Rectum (tissue), 1 donor: Measurements from ENCODE around the gene NDUFC2.

GRCh38 chr11:77698374-77698807 lies 60.8 kb upstream of the CLNS1A start:
- PRO-cap = no peak

DNA sequence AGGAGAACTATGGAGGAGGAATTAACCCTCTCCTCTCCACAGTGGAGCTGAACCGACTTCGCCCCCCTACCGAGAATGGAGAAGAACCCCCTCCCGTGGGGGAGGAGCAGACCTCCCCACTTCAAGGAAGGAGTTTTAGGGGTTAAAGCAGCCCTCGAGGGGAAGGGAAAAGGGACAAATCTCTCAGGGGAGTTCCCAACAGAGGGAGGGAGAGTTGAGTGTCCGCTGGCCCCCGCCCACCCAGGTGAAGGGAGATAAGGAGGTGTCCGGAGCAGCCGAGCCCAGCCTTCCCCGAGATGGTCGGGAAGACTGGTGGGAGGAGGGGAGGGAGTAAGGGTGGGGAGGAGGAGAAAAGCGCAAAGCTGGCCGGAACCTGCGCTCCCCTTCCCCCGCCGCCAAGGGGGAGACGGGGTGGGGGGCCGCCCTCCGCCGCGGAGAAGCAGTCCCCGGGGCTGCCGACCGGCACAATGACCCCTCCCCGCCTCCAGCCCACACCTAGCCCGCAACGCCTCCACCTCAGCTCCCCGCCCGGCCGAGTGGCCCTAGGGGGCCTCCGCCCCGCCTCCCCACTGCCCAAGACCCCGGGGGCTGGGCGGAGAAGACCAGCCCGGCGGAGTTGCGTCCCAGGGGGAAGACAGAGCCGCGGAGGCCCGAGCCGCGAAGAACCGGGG lies 601 bp downstream of the RSF1 start:
- PRO-cap = bidirectional peak, plus-strand start at position 243 of the sequence, minus-strand start at position 246 of the sequence; bidirectional peak, plus-strand start at position 333 of the sequence, minus-strand start at position 302 of the sequence; bidirectional peak, plus-strand start at position 412 of the sequence, minus-strand start at position 469 of the sequence

DNA sequence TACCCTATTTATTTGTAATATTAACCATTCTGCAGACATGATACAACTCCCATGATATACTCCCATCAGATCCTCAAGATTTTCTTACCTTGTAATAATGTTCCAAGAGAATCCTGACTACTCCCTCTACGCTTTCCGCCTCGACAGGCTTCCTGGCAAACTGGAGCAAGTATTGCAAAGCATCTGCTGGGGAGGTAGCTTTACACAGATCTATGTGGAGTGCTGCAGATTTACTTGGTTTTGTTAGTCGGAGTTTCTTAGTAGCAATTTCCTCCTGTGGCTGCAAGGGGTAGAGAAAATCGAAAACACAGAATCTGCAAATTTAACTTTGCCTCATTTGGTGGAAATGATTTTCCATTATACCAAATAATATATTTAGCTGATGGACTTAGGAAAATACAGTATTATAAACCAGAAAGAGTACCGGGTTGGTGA lies 3.4 kb downstream of the INTS4 start:
- PRO-cap = no peak

DNA sequence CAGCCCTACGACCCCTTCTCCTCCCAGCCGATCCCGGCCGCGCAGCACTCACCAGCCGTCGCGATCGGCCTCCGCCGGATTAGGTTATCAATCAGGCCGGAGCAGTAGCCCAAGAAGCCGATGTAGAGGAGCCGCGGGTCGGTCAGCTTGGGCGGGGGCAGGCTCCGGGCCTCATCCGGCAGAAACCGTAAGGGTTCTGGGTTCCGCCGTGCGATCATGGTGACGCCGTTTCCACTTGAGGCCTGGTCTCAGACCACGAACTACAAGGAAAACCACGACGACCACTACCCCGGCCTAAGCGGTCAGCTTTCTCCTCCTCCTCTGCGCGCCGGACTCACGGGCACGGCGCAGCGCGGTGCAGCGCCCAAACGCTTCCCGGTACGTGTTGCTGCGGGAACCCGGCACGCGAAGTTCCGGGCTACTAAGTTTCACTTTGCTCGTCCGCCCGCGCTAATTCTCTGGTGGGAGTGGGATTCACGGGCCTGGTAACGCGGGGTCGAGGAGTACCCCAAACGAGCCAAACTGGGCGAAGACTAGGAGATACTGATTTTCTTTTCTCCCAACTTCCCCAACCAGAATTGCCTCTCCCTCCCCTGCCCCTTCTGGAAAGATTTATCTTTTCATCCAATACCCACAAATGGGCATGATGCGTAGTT lies at the start of gene NDUFC2:
TSS of gene NDUFC2 (minus strand) at position 336 of the 656 bp plus-strand sequence.
- PRO-cap = bidirectional peak, plus-strand start at position 424 of the sequence, minus-strand start at position 335 of the sequence

DNA sequence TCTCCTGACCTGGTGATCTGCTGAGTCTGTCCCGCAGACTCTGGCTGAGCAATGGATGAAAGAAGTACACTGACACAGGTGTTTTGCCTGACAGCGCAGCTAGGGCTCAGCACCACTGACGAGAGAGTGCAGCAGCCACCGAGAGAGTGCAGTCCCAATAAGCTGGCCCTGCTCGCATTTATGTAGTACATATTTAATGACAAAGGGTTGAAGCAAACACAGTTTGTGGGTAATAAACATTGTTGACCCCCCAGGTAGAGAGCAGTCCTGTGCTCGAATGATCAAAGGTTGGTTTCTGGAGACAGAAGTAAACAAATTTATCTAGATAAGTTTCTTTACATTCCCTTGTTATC lies 10.8 kb upstream of the NDUFC2 start:
- PRO-cap = unidirectional peak, minus-strand start at position 164 of the sequence

- PRO-cap = no peak
Measured at GRCh38 chr11:78158757-78159038, 19.3 kb upstream of the ALG8 start.

GRCh38 chr11:78217783-78219006 lies 29.5 kb downstream of the USP35 start:
- PRO-cap = no peak

GRCh38 chr11:78290124-78290775 lies 101.5 kb downstream of the USP35 start:
- PRO-cap = no peak

DNA sequence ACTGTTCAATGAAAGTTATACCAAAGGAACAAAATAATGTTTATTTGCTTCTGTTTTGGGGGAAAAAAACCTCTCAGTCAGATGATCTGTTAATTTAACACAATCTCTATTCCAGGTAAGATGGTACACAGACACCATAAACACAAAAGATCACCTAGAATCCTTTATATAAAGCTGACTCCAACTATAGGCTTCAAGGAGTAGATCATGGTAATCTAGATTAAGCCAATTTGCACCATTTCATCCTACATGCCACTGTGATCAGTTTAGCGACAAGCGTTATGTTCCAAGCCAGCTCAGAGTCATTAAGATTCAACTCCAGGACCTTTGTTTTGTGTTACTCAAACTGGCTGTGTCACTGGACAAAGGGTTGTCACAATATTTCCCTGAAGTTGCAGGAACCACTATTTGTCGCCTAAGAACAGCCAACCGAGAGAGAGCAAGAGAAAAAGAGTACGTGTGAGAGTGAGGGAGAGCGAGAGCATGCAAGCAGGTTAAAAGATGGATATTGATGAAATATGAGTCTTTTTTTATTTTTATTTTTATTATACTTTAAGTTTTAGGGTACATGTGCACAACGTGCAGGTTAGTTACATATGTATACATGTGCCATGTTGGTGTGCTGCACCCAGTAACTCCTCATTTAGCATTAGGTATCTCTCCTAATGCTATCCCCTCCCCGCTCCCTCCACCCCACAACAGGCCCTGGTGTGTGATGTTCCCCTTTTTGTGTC lies 104.8 kb downstream of the USP35 start:
- PRO-cap = no peak

- PRO-cap = unidirectional peak, minus-strand start at chr11:78370825
Measured at GRCh38 chr11:78370592-78371262, 46.9 kb downstream of the GAB2 start.

DNA sequence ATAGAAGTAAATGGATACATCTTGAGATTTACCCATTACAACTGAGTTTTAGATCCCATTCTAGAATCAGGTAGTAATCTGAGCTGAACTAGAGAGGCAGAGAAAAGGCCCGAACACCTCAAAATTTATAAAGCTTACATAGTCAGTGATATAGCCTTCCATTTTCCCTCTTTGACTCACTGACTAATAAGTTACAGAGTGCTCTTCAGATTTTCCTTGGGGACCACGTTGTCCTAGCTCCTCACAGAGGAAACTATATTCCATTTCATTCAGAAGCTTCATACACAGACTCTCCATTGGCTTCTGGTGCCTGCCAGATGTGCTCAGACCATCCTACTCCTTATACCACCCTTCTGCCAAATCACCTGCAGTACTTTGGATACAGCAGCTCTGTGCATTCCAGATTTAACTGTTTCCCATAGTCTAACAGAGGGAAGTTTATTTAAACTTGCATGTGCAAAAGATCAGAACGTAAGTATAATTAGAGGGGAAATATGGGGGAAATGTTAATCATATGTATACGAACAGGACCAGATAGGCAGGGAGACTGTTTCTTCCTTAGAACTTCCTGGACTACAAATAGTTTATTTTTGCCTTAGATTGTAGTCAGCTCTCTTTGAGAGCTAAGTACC lies 41.9 kb downstream of the GAB2 start:
- PRO-cap = no peak

GRCh38 chr11:78391347-78391850 lies 26.2 kb downstream of the GAB2 start:
- PRO-cap = no peak

- PRO-cap = no peak
Measured at GRCh38 chr11:78426300-78426499, 8.6 kb upstream of the GAB2 start.

- PRO-cap = no peak
Measured at GRCh38 chr11:78427562-78428441, 10.2 kb upstream of the GAB2 start.

DNA sequence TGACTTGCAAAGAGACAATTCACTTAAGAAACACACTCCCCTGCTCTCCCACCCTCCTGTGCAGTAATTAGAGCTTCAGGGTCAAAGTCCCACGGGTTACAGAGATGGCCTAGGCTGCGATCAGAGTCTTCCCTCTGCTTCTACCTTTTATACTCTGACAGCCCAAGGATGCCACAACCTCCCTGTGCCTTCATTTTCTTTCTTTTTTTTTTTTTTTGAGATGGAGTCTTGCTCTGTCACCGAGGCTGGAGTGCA lies 87.3 kb upstream of the NARS2 start:
- PRO-cap = no peak

- PRO-cap = no peak
Measured at GRCh38 chr11:78683727-78684175, 109.1 kb upstream of the NARS2 start.

GRCh38 chr11:78877522-78877721 lies 302.8 kb upstream of the NARS2 start:
- PRO-cap = no peak

- PRO-cap = unidirectional peak, minus-strand start at chr11:79439281
Measured at GRCh38 chr11:79439182-79439977, 1.4 kb downstream of the TENM4 start.

DNA sequence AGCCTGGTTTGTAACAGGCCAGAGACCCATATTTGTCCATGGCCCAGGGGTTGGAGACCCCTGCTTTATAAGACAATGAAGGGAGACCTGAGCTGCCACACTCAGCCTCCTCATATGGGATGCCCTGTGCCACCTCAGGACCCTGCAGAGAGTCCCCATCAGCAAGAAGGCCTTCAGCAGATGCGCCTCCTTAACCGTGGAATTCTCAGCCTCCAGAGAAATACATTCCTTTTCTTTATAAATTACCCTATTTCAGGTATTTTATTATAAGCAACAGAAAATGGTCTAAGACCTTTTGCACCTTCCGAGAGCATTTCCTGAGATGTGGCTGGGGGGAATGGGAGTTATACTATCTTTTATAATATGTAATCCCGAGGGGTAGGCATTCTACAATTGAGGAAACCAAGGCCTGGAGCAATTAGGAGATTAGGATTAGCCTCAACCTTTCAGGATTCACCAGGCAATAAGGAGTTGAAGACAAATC lies 139.9 kb upstream of the TENM4 start:
- PRO-cap = no peak

- PRO-cap = unidirectional peak, minus-strand start at chr11:79655933
Measured at GRCh38 chr11:79655696-79656165, 214.9 kb upstream of the TENM4 start.